Subcutaneous preadipocyte (primary cell): ENCODE results near the genes KRTAP4-6, KRT32, KRT35 and ACLY.

DNA sequence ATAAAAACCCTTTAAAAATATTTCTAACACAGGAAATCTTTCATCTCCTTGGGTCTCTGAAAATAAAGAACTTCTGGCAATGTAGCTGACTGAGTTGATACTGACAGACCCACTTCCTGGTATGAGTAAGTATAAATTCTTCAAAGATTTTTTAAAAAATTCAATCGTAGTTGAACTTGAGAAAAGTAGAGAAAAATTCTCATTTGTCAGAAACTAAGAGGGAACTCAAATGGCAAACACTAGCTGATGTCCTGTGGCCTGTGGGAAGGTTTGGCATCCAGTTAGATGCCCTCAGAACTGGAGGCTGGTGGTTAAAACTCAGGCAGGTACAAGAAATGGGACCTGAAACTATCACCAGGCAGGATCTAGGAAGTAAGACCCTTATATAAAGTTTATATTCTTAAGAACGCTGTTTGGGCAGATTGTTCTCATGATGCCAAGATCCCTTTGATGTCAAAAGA is 6.3 kb downstream of the KRTAP4-6 start:
- CAGE, long polyA plus RNA = no peak

- CAGE, long polyA plus RNA = no peak
These were observed at the start of gene KRTAP4-6 for GRCh38 chr17:41140264-41140732. TSS of gene KRTAP4-6 (minus strand) at chr17:41140544.

- CAGE, long polyA plus RNA = no peak
These were observed at the start of gene KRT32 for GRCh38 chr17:41467204-41467430. TSS of gene KRT32 (minus strand) at chr17:41467386.

DNA sequence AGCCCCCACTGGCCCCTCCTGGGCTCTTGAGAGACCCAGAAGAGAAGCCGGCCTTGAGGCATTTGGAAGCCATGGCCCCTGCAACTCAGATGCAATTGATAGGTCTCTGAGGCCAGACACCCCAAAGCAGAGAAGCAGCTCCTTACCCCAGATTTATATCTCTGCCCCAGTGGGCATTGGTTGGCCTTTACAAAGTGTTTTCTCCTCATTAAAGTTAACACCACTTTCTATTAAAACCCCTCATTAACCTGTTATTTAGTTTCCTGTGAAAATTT is at the start of gene KRT35:
KRT35 (minus strand) TSS at position 127 of the 275 bp plus-strand sequence.
- CAGE, long polyA plus RNA = no peak

GRCh38 chr17:41510296-41510836 is 5.0 kb upstream of the KRT13 start:
- CAGE, long polyA plus RNA = no peak

DNA sequence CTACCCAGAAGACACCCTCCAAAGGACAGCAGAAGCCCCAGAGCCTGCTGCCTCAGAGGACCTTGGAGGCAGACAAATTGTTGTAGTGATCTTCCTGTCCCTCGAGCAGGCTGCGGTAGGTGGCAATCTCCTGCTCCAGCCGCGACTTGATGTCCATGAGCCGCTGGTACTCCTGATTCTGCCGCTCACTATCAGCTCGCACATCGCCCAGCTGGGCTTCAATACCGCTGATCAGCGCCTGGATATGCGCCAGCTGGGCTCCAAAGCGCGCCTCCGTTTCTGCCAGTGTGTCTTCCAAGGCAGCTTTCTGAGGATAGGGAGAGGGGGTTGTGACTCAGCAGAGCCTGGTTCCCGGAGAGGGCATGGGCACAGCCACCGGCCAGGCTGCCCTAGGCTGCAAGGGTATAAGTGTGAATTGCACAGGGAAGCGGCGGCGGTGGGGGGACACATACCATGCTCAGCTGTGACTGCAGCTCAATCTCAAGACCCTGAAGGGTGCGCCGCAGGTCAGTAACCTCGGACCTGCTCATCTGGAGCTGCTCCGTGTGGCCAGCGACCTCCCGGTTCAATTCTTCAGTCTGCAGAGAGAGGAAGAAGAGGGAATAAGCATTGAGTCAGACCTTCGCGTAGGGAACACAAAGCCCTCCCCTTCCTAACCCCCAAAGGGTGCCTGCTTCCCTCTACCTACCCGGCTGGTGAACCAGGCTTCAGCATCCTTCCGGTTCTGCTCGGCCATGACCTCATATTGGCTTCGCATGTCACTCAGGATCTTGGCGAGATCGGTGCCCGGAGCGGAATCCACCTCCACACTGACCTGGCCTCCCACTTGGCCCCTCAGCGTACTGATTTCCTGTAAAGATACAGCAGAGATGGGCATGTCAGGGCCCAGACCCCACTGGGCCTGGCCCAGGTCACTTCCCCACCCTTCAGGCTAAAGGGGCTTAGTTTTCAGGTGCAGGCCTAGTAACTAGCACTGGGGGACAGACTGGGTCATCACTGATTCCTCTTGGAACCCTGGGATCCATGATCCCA is 4.1 kb downstream of the KRT19 start:
- CAGE, long polyA plus RNA = no peak

GRCh38 chr17:41536768-41537462 is 8.8 kb upstream of the KRT19 start:
- CAGE, long polyA plus RNA = no peak

GRCh38 chr17:41538708-41539126 is 10.6 kb upstream of the KRT19 start:
- CAGE, long polyA plus RNA = no peak

- CAGE, long polyA plus RNA = no peak
These were observed 5.2 kb downstream of the KRT17 start for GRCh38 chr17:41619063-41619703.

- CAGE, long polyA plus RNA = no peak
These were observed 23.6 kb downstream of the JUP start for GRCh38 chr17:41762794-41763497.

GRCh38 chr17:41785600-41786328 is 747 bp downstream of the JUP start:
- CAGE, long polyA plus RNA = no peak

- CAGE, long polyA plus RNA = no peak
These were observed 424 bp upstream of the JUP start for GRCh38 chr17:41787005-41787264.

DNA sequence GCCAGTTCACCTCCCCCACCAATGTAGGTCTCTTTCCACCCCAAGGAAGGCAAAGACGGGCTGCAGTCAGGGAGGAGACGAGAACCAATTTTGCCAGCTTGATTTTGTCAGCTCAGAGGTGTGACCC is 7.0 kb upstream of the JUP start:
- CAGE, long polyA plus RNA = no peak

DNA sequence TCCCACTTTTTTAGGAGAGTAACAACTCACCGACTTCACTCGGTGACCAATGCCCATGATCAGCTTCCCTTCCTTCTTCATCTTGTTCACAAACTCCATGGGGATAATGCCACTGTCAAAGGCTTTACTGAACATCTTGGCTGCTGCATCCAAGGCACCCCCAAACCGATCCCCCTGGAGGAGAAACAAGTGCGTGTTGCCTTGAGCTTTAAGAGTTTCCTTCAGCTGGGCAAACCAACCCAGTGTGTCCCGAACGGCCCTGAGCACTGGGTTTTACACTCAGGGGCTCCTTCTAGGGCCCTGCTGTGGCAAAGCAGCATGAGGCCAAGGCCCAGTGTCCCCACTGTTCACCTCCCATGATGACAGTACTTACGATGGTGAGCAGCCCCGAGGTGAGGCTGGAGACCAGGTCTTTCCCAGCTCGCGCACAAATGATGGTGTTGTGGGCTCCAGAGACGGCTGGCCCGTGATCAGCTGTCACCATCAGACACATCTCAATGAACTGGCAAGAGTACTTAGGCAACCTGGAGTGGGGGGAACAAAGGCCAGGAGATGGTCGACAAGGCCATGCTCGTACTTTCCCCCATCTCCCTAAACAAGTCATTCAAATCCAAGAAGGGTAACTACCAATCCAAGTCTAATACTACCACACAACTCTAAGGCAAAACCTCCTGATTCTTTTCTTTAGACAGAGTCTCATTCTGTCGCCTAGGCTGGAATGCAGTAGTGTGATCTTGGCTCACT is 6.6 kb upstream of the KLHL11 start:
- CAGE, long polyA plus RNA = no peak

DNA sequence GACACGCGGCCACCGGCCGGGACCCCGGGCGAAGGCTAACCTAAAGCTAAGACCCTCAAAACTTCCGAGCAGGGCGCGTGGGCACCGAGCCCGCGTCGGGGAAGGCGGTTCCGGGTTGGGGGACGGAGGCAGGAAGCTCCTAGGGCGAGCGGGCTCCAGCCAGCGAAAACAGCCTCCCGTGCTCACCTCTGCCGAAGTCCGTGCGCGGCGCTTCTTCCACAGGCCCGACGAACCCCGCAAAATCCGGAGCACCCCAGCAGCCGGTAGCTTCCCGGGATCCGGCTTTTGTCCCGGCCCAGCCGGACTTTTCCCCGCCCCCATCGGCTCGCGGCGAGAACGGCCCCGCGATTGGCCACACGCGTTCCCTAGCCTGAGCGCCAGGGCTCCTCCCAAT is at the start of gene ACLY:
ACLY (minus strand) TSS at position 258 of the 394 bp plus-strand sequence.
- CAGE, long polyA plus RNA = no peak

DNA sequence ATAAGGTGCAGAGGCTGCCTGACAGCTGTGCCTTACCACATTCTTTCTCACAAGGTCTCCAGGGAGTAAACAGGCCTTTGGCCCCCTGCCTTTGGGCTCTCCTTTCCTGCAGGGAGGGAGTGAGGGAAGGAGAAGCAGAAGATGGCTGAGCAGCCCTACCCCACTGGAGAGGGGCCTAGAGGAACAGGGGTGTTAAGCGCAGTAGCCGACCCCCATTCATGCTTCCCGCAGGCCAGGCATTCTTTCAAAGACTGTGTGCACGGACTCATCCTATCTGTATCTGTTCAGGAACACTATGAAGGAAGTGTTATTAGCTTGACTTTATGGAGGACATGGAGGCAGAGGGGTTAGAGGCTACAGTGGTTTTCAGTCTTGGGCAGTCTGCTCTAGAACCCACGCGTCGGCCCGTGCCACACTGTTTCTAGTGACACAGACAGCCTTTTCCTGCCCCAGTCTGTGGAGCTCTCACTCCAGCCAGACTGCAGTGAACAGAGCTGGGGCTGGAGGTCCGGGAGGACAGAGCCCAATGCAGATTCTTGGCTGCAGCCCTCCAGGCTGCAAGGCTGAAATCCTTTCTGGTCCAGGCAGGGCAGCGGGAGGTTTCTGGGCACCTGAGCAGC is 4.2 kb upstream of the CNP start:
- CAGE, long polyA plus RNA = no peak

GRCh38 chr17:41969193-41969578 is 2.6 kb downstream of the CNP start:
- CAGE, long polyA plus RNA = no peak

- CAGE, long polyA plus RNA = no peak
These were observed 11.6 kb downstream of the CNP start for GRCh38 chr17:41978271-41978579.

GRCh38 chr17:42101519-42102033 is 3.3 kb upstream of the ZNF385C start:
- CAGE, long polyA plus RNA = no peak

DNA sequence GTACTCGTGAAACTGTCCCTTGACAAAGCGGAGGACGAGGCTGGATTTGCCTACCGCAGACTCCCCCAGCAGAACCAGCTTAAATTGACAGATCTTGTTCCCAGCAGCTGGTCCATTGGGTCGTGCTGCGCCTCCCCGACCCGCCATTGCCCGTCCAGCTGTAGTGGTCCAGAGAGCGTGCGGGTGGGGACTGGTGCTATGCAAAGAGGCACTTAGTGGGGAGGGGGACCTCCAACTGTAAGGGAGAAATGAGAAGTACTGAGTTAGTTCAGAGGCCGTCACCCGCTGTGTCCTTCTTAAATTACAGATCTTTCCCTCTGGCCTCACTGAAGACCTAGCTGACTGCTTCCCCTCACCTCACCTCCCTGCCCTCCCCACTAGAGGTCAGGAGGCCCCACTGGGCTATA is 7.8 kb downstream of the HSPB9 start:
- CAGE, long polyA plus RNA = no peak